Diencephalon (tissue), 2 donors: ENCODE measurements around the gene WFDC1.

DNA sequence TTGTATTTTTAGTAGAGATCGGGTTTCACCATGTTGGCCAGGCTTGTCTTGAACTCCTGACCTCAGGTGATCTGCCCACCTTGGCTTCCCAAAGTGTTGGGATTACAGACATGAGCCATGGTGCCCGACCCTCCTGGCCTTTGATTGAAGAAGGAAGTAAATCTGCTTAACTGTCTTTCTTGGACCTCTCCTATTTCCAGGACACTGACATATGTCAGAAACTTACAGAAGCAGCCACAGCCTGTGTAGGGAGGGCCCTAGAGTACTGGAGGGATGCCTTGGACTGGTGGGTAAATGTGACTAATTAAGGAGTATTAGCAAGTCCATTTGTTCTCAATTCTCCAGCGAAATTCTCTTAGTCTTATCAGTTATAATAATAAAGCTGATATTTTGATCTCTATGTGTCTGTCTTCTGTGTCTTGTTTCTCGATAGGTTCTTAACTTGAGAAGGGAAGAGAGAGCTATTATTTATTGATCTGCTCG, 25.1 kb upstream of the MPHOSPH6 start:
- RAMPAGE, long total RNA: no peak

DNA sequence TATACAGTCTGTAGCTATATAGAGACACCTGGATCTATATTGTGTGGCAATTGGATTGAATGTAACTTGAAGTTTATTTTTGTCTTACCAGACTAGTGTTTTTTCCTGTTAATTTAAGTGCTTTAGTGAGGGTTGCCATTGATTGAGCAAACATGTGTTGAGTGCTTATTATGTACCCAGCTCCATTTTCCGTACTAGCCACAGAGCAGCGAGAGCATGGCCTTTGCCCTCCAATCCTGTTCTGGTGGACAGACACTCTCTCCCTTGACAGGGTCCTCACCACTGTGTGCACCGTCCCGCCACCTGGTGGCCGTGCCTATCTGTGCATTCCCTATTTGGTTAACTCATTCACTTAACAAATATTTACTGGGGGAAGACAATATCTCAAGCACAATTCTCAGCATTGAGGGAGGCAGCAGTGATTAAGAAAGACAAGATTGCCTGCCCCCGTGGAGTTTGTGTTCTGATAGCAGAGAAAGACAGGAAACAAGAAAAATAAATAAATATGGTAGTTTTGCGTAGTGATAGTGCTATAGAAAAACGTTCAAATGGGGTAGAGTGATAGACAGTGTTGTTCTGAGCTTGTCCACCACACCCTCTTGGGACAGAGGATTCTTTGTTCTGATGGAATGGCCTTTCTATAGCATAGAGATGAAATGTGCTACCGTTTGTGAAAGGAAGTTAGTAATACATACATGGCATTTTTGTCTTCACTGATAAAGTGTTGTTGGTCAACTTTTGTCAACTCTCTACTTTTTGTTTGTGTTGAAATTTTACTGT, 13.0 kb downstream of the CDH13 start:
- RAMPAGE, long total RNA: no peak

DNA sequence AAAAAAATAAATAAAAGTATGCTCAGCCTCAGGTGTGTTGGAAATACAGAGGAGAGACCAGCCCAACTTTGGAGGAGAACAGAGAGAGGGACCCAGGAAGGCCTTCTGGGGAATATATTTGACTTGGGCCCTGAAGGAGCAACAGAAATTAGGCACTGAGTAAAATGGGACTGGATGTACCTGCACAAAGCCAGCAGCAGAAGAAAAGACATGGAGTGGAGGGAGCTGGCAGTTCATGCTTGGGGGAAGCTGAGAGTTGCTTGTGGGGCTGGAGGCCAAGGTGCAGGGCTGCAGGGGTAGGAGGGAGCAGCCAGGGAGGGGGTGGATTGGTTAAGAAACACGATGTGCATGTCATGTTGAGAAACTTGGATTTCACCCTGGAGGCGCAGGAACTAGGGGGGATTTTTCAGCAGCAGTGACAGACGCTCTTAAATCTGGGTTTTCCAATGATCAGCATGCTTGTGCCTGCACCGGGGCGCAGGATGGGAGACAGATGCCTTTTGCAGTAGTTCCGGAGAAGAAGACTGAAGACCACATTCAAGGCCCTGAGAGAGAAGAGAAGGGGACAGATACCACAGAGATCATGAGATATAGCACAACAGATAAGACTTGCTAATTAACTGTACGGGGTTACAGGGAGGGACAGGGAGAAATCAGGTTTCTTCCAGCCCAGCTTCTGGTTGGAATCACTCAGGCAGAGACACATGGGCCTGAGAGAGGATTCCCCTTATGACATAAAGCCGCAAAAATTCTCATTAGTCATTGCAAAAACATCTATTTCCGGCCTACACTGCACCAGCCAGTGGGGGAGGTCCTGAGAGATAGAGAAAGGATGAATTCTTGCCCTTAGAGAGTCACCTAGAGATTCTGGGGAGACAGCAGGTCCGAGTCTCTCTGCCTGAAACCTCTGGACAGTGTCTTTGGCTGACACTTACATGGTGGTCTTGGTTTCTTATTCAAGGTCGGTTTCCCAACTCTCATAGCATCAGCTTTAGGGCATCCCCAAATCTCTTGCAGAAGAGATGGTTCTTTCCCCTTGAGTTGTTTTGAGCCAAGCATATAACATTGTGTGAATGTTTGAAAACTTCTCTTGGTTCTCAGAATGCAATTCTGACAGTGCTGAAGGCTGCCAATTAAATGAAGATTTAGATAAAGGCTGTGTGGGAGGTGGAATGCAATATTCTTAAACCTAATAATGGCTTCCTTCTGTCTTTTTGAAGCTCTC, 27.0 kb downstream of the CDH13 start:
- RAMPAGE, long total RNA: no peak

GRCh38 chr16:82660127-82660811, 33.5 kb downstream of the CDH13 start:
- RAMPAGE, long total RNA: no peak

- RAMPAGE, long total RNA: no peak
Observed at GRCh38 chr16:82747828-82748511, 121.2 kb downstream of the CDH13 start.

DNA sequence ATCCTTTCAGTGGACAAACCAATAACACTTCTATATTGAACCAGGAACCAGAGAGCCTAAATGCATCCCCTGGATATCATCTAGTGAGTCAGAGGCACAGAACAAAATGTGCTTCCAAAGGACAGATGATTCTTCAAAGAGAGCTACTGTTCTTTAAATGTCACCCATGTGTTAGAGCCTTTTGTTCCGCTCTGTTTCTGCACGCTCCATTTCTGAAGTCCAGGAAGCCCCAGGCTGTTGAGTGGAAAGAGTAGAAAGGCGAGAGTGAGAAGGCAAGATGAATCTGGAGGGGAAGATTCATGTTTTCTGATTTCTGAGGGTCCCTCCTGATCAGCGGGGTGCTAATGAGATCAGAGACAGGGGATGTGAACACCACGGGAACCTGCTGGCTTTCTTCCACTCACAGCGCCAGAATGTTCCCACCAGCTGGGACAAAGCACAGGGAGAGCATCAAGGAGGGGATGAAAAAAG, 560.0 kb upstream of the HSBP1 start:
- RAMPAGE, long total RNA: no peak

- RAMPAGE, long total RNA: no peak
Observed at GRCh38 chr16:83288883-83289233, 518.9 kb upstream of the HSBP1 start.

DNA sequence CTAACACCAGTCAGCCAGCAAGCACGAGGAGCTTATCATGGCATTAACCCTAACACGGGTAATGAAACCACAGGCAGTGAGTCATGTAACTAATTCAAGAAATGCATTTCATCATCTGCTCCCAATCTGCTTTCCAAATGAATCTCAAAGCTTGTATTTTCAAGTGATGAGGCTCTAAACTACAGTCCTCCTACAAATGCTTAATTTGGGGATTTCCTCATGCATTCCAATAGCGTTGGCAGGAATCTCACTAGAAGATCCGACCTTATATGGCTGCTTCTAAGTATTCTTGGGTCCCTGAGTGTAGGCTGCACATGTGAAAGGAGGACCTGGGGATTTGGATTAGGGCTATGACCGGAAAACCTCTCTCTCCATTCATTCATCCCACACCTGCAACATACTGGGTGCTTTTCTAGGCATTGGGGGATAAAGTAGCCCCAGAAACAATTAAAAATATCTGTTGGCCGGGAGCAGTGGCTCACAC, 118.3 kb upstream of the HSBP1 start:
- RAMPAGE, long total RNA: no peak

DNA sequence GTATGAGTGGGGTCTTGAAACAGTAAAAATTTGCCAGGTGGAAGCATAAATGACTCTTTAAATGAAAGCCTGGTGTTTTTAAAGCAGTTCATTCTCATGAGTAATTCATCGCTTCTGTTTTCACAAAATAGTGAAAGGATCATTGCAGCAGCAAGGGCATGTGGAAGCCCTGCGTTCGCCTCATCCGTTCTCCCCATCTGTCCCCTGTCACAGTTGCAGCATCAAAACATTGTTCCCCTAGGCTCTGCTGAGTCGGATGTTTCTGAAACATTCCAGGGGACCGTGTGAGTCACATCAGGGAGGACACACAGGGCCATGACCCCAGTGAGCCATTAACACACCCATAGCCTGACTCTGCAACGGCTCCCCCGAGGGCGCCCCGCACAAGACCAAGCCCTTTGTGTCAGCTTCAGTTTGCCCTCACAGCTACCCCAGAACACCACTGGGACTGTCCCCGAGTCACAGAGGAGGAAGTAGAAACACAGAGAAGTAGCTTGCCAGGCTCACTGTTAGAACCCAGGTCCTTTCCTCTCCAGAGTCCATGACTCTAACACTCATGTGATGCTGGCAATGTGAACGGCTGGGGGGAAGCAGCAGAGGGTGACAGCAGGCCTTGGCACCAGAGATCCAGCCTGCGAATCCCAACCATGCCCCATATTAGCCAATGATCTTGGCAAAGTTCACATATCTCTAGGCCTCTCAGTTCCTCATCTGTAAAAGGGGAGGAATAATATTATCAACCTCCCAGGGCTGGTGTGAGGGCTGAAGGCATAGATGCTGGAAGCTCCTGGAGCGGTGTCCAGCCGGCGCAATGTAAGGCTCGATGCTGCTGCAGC, 63.2 kb upstream of the HSBP1 start:
- RAMPAGE, long total RNA: no peak

DNA sequence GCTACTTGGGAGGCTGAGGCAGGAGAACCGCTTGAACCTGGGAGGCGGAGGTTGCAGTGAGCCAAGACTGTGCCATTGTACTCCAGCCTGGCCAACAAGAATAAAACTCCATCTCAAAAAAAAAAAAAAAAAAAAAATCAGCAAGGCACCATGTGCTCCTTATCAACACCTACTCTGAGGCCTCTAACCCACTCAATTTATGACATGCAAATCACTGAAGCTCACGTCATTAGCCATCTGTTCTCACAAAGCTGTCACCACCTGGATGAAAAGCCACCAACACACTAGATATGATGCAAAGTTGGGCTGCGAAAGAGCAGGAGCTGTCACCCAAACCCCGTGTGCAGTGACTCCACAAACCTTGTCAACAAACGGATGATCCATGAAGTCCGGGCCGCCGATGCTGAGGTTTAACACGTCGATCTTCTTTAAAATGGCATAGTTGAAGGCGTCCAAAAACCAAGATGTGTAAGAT, 25.3 kb downstream of the MBTPS1 start:
- RAMPAGE, long total RNA: no peak

DNA sequence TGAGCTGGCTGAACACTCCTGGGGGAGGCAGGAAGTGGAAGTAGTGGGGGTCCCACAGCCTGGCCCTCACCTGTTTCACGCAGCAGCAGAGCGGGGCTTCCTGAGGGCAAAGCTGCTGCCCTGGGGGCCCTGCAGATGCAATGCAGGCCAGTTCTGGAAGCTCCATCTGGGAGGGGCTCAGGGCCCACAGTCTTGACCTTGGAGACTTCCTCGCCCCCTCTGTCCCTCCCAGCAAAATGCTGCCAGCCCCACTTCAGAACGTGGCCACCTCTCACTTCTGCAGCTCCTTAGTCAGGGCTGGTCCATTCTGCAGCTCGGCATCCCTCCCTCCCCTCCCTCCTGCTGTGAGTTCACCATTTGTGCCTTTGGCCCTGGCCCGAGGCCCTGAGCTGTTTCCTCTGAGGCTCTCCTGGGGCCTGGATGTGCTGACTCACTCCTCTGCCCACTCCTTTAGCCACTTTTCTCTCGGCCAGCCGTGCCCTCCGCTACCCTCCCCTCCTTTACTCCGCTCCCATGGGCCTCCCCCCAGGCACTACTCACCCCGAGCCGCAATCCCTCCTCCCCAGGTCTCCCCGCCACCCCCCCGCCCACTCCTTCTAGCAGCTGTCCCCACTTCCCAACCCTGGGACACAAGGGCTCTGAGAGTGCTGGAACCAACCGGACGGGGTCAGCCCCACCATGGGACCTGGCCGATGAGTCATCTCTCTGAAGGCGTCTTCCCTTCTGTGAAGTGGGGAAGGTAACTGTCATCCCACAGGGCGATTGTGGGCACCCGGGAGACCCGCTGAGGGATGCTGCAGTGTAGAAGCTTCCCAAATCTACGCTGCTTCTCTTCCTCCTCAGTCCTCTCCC, 11.6 kb downstream of the KCNG4 start:
- RAMPAGE, long total RNA: no peak

- RAMPAGE, long total RNA: no peak
Observed at GRCh38 chr16:84294261-84295139, at the start of gene WFDC1. WFDC1 (plus strand) TSS chr16:84294878.

- RAMPAGE, long total RNA: no peak
Observed at GRCh38 chr16:84341327-84341890, 26.9 kb upstream of the ATP2C2 start.

- RAMPAGE, long total RNA: no peak
Observed at GRCh38 chr16:84356569-84357198, 11.7 kb upstream of the ATP2C2 start.

DNA sequence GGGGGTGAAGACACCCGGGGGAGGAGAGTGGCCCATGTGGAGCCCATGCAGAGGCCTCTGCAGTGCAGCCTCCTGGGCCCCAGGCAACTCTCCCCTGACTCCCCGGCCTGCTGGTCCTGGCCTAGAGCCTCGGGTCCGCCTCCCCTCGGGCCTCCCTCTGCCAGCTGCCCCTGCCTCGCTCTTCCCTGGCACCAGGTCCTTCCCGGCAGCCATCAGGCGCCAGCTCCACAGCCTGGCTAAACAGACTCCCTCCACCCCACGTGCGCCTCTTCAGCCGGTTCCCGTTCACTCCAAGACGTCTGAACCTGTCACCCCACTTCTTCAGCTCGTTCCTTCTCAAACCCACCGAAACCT, 538 bp upstream of the MEAK7 start:
- RAMPAGE, long total RNA: no peak

- RAMPAGE, long total RNA: no peak
Observed at GRCh38 chr16:84508568-84509028, 4.1 kb upstream of the MEAK7 start.

DNA sequence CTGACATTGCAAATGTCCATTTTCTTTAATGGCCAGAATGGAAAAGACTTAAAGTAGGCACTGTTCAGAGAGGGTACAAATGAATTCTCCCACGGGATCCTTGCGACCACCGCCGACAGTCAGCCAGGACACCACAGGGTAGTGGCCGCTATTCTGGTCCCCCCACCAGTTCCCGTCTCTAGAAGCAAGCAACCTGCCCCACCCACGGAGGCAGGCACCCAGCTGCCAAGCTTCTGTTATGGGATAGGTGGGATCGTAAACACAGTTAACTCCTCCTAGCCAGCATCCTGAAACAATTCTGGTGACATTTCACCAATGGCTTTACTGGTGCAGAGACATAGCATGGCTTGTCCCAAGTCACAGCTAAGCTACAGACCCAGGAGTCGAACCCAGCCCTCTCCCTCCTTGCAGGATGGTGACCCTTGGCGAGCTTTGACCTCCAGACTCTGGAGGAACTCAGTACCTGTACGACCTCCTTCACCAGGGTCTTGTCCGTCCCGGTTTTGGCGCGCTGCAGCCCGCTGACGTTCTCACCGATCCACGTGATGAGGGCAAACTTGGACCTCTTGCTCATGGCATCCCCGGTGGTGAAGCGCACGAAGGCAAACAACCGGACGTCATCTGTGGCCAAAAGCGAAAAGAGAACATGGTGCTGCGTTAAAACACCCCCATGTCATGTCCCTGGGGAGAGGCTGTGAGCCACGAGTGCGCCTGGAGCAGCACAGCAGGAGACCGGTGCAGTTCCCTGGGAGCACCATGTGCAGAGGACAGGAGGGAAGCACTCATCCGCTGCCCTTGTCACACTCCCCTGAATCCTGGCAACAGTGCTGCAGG, 28.0 kb downstream of the COTL1 start:
- RAMPAGE, long total RNA: no peak

DNA sequence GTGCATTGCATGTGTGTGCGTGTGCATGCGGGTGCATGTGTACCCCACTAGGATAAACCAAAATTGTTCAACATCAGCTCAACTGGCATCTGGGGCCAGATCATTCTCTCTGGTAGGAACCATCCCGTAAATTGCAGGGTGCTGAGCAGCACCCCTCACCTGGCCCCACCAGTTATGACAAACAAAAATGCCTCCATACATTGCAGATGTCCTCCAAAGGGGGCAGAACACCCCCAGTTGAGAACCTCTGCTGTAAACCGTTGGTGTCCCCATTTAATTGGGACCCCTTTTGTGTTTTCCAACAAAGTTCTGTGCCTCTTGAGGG, 26.0 kb downstream of the COTL1 start:
- RAMPAGE, long total RNA: no peak

DNA sequence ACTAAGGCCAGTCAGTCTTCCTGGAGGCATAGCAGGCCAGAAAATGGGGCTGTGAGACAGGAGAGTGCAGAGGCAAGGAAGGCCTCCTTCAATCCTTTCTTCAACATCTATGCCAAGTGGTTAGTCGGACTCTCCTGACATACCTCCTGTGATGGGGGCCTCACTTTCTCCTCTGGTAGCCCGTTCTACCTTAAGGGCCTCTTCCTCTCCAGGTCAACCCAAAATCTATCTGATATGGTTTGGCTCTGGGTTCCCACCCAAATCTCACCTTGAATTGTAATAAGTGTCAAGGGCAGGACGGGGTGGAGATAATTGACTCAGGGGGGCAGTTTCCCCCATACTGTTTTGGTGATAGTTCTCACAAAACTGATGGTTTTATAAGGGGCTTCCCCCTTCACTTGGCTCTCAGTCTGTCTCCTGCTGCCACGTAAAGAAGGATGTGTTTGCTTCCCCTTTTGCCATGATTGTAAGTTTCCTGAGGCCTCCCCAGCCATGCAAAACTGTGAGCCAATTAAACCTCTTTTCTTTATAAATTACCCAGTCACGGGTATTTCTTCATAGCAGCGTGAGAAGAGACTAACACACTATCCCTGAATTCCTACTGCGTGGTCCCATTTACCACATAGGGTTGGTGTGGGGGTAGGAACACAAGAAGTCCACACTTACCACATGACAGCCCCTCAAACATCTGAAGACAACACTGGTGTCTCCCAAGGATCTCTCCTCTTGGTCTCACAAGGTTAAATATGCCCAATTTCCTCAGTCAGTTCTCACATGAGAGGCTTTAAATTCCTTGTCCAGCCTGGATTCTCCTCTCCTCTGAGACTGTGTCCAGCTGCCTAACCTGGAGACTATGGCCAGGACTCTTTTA, 8.3 kb downstream of the COTL1 start:
- RAMPAGE, long total RNA: no peak

DNA sequence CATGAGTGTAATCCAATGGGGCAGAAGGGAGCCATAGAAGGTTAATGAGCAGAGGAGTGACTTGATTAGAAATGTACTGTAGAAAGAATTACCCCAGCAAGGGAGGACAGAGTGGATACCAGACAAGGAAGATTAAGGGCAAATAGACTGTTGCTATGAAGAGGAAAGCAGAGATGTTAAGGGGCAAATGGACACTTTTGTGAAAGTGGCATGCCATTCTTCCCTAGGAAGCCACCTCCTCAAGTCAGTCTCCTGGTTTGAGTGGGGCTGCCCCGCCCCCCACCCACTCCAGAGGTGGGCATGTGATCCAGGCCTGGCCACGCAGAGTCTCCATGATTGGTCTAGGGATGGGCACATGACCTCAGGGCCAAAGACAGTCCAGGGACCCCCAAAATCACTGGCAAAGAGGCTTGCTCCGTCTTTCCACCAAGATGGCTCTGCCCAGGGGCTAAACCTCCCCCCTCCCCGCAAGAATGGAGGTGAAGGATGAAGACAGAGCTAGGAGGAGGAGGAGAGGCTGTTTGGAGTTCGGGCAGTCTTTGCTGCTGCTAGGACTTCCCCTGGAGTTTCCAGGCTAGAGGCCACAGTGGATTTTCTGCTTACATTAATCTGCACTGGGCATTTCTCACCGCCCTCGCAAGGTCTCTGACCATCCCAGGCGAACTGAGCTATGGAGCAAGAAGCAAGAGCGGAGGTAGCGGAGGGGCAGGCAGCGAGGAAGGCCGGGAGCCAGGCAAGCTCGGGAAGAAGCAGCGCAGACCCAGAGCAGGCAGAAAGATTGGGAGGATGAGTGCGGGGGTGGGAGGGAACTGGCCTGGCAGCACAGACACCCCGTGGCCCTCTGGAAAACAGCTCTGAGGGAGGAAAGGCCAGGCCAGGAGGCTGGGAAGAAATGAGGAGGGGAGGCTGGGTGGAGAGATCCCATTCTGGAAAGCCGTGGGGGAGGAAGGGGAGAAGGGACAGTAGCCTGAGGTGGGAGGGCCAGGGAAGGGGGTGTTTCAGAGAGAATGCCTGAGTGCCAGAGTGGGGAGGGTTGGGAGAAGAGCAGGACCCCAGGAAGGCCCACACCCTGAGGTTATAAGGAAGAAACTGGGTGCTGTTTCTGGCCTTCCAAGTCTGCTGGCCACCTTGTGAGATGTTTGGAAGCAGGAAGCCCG, 3.9 kb downstream of the COTL1 start:
- RAMPAGE, long total RNA: no peak